Metastatic Breast Carcinoma in the Brain (tissue), 10 donors: ENCODE results near the gene SPANXN3.

DNA sequence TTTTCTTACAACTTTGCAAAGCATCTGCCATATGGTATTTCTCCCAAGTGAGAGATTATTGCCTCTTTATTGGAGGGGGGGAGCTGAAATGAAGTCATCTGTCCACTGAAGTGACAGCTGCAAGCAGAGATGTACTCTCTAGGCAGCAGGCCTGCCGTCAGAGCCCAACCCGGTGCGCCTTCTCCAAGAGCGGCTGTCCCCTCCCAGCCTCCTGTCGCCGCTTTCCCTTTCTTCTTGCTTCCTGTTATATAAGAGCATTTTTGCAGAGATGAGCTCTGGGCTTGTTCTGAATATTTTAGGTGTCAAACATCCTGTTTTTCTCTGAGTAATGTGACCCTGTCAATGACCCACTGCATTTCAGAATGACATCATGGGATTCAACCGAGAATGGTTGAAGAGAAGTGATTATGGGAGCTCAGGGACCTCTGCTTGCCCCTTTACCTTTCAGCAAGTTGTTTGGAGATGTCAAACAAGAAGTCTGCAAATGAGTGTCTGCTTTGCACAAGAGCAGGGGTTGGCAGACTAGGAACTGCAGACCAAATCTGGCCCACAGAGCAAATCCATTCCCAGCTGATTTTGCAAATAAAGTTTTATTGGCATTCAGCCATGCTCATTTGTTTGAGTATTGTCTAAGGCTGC, 79.9 kb downstream of the SLC9A6 start:
- PRO-cap, 10 experiments = peak in 2 of 10 experiments; most common minus-strand start position 224 of the sequence (in 2)

DNA sequence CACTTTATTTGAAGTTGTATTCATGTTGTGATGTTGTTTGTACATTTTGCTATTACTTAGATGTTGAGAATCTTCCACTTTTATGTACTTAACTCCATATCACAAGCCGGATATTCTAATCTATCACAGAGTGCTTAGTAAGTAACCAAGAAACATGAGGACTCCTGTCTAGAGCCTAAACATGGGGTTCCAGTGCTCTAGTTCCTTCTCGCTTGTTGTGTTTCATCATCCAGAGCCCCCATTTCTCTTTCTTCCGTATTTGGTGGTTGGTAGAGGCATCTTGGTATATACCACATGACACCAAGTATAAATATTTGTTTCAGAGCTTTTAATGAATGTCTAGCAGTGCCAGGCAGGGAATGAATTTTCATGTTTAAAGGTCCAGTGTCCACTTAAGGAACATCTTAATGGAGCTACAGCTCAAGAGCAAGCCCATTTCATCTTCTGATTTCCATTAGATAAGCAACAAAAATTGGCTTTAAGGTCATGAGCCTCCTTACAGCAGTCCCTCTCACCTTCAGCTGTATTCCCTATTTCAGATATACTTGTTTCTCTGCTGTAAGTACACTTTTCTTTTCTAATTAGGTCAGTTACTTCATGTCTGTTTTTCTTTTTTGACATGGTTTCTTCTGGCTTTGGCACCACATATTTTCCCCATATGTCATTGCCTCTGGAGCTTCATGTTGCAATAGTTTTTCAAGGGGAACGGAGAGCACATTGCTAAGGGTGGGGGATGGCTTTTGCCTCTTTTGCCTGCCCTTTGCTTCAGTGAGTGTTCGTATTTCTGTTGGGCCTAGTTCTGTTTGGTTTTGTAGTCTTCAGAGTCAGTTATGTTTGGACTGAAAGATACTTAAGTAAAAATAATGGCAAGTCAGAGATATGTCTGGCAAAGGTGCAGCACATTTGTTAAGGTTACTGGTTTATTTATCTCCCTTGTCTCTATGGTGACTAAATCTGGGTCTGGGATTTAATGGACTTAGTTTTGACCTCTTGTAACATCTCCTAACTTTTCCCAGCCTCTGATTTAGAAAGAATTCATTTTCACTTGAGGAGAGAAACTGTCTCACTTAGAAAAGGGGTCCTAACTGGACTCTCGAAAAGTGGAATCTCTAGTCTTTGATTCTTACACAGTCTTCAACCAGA, 20.6 kb upstream of the FHL1 start:
- PRO-cap, 10 experiments = no peak in any of the 10 experiments

DNA sequence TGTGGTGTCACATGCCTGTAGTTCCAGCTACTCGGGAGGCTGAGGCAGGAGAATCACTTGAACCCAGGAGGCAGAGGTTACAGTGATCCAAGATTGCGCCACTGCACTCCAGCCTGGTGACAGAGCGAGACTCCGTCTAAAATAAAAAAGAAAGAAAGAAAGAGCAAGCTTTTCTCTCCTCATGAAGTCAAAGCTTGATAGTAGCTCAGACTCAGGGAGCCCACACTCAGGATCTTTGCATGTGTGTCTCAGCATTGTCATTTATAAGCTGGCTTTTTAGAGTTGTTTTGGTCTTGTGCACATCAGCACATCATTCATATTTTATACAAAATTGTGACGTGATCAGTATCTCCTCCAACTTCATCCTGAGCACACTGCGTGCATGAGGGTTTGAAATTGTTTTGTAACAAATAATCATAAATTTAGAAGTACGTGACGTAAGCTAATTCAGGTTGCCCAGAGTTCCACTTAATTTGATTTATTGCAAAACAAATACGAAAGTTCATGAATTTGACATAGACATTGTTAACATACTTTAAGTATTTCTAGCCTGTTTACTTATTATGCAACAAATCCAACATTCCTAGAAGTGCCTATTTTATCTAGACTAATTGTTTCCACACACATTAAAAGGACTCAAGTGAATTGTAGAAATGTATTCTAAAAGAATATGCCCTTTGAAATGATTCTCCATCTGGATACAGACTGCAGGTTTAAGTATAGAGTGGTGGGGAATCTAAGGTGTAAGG, 5.9 kb downstream of the FHL1 start:
- PRO-cap, 10 experiments = no peak in any of the 10 experiments

- PRO-cap, 10 experiments = no peak in any of the 10 experiments
Observed at GRCh38 chrX:136388245-136388608, 87.5 kb downstream of the ADGRG4 start.

DNA sequence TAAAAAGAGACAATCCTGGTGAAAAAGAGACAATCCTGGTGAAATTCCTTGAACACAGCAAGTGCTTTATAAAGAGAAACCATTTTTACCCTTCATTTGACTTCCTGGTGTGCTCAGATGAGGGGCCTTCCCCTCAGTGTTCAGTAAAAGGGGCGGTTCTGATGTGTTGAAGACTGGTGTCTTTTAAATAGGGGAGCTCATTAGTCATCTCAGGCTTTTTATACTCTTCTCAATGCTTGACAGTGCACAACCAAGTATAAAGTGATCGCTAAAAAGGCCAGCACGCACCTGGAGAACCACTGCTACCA, 30.7 kb upstream of the CD40LG start:
- PRO-cap, 10 experiments = no peak in any of the 10 experiments

- PRO-cap, 10 experiments = peak in 10 of 10 experiments; most common plus-strand start chrX:136910446 (in 2); most common minus-strand start chrX:136910076 (in 7)
Observed at GRCh38 chrX:136909689-136910640, 29.4 kb upstream of the RBMX start.

DNA sequence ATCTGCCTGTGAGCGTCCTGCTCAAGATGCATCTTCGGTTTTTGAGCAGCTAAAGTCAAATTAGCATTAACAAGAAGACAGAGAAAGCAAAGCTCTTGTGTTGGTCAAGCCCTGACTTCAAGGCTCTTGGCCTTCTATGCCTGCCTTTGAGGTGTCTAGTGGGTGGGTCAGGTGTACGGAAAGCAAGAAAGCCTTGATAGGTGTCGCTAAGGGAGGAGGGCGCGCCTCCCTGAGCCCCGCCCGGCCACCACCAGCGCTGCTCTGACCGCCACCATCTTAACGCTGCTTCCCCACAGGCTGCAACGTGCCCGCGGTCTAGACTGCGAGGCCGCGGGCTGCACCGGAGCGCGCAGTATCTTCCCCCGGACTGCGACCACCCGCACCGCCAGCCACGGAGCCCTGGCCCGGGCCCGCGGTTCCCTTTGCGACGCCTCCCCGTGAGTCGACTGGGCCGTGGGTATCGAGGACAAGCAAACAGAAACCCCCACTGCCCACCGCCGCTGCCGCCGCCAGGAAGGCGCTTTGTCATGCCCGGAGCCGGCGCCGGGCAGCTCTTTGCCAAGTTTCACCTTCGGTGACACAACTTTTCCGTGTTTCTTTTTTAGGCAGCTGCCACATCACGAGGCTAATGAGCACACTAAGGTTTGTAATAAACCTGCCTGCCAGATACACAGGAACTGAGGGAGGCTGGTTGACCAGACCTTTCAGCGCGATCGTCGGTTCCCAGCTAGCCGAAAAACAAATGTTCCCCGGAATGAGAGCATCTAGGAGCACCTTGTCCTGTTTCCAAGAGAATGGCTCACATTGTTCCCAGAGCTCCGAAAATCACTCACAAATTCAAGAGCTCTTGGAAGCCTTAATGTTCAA, 335.8 kb upstream of the F9 start:
- PRO-cap, 10 experiments = peak in 8 of 10 experiments; most common plus-strand start position 680 of the sequence (in 4); most common minus-strand start position 576 of the sequence (in 2)

DNA sequence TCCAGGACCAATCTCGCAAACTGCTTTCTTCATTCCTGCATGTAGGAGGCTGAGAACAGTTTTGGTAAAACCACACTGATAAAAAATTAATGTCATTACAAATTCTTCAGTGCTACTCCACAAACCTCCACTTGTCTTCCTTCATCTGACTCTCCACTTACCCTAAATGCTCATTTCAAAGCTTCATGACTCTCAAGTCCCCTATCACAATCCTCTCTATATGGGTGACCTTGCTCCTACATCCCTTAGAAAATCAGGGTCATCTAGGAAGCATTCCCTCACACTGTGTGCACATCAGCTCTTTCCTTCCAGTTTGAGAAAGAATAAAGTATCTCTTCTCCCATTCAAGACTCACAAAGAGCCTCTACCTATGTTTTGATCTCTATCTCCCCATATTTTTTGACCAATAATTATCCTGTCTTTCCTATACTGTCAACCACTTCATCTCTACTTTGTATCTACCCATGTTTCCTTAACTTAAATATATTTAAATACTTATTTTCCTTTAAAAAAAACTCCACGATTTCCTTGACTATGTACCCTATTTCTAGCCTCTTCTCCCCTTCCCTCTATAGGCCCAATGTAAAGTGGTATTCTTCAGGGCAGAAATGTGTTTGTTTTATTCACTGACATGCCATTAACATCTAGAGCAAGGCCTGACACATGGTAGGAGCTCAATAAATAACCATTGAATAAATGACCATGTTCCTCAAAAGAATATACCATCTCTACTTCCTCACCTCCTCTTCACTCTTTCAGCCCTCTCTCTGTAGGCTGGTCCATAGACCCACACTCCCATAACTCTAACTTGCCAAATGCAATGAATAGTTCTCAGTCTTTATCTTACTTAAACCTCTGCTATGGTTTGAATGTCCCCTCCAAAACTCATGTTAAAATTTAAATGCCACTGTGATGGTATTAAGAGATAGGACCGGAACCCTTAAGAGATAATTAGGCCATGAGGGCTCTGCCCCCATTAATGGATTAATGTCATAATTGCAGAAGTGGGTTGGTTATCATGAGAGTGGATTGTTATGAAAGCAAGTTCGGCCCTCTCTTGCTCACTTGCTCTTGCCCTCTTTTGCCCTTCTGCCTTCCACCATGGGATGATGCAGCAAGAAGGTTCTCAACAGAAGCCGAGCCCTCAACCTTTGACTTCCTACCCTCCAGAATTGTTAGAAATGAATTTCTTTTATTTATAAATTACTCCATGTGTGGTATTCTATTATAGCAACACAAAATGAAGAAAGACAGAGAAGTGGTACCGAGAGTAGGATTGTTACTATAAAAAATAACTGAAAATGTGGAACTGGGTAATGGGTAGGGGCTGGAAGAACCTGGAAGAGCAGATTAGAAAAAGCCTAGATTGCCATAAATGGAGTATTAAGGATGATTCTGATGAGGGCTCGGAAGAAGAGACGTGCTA, 83.5 kb downstream of the ATP11C start:
- PRO-cap, 10 experiments = no peak in any of the 10 experiments

DNA sequence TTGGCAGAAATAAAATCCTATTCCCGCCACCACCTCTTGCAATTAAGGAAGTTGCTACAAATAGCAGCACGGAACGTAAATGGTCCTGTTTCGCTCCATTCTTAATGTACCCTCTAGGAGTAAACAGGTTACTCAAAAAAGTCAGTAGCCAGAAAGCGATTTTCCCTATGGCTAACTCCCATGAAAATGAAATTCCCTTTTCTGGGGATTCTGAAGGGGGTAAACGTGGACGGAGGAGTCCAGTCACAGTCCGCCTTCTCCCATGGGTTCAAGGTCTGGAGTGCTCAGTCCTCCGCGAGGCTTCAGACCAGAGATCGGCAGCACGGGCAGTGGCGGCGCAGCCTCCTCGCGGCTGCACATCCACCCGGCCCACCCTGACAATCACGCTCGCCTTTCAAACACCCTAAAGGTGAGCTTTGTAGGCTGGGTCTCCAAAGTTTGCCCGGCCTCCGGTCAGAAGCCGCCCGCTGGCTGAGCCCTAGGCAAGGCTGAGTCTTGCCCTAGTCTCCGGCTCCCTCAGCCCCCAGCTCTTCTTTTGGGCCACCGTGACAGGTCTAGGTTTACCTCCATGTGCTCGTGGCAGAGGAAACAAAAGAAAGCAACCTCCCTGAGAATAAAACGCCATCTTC, 1.7 kb downstream of the ATP11C start:
- PRO-cap, 10 experiments = peak in 4 of 10 experiments; most common plus-strand start position 305 of the sequence (in 4)

DNA sequence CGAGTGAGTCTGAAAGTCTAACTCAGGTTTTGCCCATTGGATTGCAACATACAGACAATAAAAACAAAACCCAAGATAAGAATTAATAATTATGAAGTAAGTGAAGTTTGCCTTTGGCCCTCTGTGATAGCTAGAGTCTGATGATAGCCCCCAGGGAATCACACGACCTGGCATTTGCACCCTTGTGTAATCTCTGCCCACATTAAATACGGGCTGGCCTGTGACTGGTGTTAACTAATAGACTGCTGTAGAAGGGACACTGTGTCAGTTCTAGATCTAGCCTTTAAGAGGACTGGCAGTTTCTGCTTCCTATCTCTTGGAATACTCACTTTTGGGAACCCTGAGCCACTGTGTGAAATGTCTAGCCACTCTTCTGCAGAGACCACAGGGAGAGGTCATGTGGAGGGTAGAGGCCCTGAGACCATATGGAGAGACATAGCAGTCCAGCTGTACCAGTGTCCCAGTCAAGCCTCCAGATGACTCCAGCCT, 8.0 kb upstream of the CXorf66 start:
- PRO-cap, 10 experiments = no peak in any of the 10 experiments

DNA sequence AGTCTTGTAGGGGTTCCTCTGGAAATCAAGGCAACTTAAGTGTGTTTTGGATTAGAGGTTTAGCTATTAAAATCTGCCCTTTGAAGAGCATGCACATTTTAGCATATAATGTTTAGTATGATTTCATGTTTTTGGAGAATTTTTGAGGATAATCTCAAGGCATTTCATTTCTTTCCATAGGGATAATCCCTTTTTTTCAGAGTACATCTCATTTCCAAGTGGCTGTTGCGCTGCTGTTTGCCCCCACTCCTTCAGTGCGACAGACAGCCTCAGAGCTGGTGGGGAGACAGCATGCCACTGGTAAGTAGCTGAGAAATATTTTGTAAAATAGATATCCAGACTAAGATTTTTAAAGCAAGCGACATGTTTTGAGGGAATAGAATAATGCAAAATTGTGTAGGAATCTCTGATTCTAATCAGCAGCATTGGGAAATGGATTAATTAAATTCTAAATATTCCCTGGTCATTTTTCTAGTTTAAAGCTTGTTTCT, 204.7 kb upstream of the SOX3 start:
- PRO-cap, 10 experiments = peak in 5 of 10 experiments; most common plus-strand start position 262 of the sequence (in 3)

- PRO-cap, 10 experiments = no peak in any of the 10 experiments
Observed at GRCh38 chrX:141175682-141176579, 998 bp downstream of the LDOC1 start.

- PRO-cap, 10 experiments = no peak in any of the 10 experiments
Observed at GRCh38 chrX:142201552-142202058, 3.5 kb downstream of the MAGEC2 start.

GRCh38 chrX:143517383-143517583, at the start of gene SPANXN3:
TSS of gene SPANXN3 (minus strand) at chrX:143517475.
- PRO-cap, 10 experiments = no peak in any of the 10 experiments

GRCh38 chrX:145819520-145819901, 1.9 kb downstream of the SLITRK2 start:
- PRO-cap, 10 experiments = no peak in any of the 10 experiments

DNA sequence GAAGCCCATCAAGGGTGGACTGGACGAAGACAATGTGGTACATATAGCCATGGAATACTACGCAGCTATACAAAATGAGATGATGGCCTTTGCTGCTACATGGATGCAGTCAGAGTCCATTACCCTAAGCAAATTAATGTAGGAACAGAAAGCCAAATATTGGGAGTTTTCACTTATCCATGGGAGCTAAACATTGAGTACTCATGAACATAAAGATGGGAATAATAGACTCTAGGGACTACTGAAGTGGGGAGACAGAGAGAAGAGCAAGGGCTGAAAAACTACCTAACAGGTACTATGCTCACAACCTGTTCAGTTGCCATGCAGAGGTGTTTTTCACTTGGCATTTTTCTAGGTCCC, 63.0 kb upstream of the CXorf51A start:
- PRO-cap, 10 experiments = no peak in any of the 10 experiments

DNA sequence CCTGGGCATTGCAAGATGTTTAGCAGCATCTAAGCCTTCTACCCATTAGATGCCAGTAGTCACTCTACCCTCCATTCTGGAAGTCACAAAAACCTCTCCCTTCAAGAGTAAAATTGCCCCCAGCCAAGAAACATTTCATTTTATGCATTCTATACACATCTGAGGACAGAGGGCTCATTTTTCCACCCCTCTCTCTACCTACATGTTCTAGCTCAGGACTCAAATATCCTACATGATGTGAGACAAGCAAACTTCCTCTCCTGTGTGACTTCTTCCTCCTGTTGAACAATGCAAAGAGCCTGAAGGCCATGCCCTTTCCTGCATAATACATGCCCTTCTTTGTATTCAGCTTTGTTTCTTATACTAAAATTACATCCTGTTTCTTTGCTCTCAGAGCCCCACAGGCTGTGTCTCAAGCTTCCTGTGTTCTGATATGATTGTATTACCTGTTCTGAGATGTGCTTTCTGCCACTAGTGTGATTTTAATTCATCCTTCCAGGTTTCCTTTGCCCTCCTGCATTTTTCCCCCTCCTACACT, 166.5 kb upstream of the AFF2 start:
- PRO-cap, 10 experiments = no peak in any of the 10 experiments

DNA sequence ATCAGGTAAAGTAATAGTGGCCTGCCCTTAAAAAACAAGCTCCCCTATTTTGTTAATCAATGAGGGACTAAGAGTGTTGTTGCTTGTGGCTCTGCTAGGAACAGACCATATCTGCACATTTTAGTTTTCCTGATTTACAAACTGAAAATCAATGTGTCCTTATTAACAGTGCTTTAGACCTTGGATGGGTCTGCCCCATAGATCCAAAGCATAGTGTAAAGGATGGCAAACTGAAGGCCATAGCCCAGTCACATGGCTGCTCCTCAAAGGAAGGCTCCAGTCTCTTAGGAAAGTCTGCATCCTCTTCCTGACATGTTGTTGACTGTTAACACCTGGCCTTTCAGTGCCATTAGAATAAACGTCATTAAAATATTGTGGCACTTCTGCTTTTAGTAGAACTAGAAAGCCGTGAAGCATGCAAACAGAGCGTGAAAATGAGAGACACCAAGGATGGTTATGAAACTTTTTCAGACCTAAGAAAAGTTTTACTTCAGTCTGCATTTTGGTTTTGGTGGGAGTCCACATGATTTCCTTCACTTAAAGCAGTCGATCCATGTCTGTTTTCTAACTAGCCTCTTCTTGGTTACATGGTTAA, 41.2 kb upstream of the AFF2 start:
- PRO-cap, 10 experiments = no peak in any of the 10 experiments

GRCh38 chrX:148501621-148501874, 1.1 kb downstream of the AFF2 start:
- PRO-cap, 10 experiments = no peak in any of the 10 experiments

GRCh38 chrX:149522561-149523387, 17.7 kb upstream of the IDS start:
- PRO-cap, 10 experiments = no peak in any of the 10 experiments